ENCODE data around the gene CRYAB.

- PRO-cap, result unidirectional peak, minus-strand start at chr11:111814632
- RAMPAGE, long total RNA, 4 experiments, result no peak in any of the 4 experiments
Observed at GRCh38 chr11:111814333-111815170, 48.4 kb upstream of the PPP2R1B start.

- PRO-cap, result bidirectional peak, plus-strand start at chr11:111911941, minus-strand start at chr11:111911770; bidirectional peak, plus-strand start at chr11:111912158, minus-strand start at chr11:111911967
- RAMPAGE, long total RNA, 4 experiments, result start-site peak on the minus strand in 4 of 4 experiments, at chr11:111911741-111912014 at its widest, 19 to 774 reads per replicate
Observed at GRCh38 chr11:111911298-111912364, at the start of gene CRYAB. Gene CRYAB (minus strand): TSS chr11:111911770.

DNA sequence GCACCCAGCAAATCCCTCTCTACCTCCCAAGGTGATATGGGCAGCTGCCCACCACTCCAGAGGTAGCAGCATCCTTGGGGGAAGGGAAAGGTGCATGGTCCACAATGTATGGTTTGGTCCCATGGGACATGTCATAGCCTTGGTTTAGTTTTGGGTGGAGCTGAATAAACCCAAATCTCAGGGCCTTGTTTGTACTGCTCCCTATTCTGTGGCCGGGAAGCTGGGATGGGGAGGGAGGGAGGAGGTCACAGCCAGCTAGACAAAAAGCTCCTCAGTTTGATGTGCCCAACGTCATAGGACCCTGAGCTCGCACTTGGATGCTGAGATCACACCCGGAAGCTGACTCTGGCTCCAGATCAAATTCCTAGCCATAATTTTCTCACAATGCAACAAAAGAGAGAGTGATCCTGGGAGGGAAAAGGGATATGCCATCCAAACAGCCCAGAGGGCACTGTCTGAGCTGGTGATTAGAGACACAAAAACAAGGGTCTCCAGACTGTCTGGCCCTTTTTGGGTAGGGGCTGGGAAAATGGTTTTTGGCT lies 1.4 kb downstream of the HSPB2 start:
- PRO-cap, result bidirectional peak, plus-strand start at position 400 of the sequence, minus-strand start at position 278 of the sequence
- RAMPAGE, long total RNA, 4 experiments, result no peak in any of the 4 experiments

GRCh38 chr11:111940731-111941185 lies 3.6 kb downstream of the DIXDC1 start:
- PRO-cap, result no peak
- RAMPAGE, long total RNA, 4 experiments, result no peak in any of the 4 experiments

DNA sequence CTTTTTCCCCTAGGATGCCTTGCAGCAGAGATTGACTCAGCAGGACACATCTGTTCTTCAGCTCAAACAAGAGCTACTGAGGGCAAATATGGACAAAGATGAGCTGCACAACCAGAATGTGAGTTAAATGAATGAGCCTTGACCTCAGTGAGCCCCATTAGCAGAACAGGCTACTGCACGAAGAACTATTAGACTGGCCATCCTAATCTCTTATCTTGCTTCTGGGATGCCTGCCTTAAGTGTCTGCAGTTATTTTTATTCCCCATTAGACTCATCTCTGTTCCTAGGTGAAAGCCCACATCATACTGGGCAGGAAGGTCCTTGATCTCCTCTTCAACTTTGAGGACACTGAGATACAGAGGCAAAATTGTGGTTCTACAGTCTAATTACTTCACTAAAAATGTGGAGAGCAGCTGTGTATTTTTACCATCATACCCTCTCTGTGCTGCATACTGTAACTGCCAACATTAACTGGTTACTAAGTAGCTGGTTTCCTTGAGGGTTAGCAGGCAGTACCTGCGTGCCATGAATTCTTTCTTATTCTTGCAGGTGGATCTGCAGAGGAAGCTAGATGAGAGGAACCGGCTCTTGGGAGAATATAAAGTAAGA lies 32.7 kb upstream of the DLAT start:
- PRO-cap, result no peak
- RAMPAGE, long total RNA, 4 experiments, result no peak in any of the 4 experiments

DNA sequence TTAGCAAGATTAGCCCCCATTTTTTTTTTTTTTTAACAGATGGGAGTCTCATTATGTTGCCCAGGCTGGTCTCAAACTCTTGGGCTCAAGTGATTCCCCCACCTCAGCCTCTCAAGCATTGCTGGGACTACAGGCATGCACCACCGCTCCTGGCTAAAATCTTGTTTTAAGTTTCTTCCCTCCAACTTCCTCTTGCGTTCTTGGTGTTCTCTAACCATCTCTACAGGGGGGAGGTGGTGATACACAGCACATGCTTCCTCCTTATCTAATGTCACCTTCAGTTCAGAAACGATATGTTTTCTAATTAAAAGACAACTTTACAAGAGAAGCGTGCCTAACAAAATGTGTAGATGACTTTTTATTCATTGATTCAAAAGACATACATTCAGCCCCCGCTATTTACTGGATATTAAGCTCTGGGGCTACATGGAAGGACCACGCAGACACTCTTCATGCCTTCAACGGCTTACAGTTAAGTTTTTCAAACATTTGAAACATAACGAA lies 1.0 kb upstream of the DLAT start:
- PRO-cap, result no peak
- RAMPAGE, long total RNA, 4 experiments, result no peak in any of the 4 experiments

GRCh38 chr11:112120167-112120715 lies 33.6 kb downstream of the SDHD start:
- PRO-cap, result no peak
- RAMPAGE, long total RNA, 4 experiments, result no peak in any of the 4 experiments

DNA sequence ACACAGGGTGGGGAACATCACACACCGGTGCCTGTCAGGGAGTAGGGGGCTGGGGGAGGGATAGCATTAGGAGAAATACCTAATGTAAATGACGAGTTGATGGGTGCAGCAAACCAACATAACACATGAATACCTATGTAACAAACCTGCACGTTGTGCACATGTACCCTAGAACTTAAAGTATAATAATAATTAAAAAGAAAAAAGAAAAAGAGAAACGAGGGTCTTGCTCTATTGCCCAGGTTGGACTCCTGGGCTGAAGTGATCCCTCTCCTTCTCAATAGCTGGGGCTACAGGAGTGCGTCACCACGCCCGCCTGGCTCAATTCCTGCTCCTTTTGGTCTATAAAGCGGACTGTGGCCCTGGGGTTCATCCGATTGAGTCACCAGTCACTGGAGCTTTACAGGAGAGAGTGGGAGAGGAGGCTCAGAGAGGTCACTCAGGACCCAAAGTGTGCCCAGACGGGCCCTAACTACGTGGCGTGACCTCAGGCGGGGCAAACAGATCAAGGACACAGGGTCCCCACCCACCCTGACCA lies 475 bp upstream of the PTS start:
- PRO-cap, result bidirectional peak, plus-strand start at position 405 of the sequence, minus-strand start at position 379 of the sequence
- RAMPAGE, long total RNA, 4 experiments, result no peak in any of the 4 experiments

DNA sequence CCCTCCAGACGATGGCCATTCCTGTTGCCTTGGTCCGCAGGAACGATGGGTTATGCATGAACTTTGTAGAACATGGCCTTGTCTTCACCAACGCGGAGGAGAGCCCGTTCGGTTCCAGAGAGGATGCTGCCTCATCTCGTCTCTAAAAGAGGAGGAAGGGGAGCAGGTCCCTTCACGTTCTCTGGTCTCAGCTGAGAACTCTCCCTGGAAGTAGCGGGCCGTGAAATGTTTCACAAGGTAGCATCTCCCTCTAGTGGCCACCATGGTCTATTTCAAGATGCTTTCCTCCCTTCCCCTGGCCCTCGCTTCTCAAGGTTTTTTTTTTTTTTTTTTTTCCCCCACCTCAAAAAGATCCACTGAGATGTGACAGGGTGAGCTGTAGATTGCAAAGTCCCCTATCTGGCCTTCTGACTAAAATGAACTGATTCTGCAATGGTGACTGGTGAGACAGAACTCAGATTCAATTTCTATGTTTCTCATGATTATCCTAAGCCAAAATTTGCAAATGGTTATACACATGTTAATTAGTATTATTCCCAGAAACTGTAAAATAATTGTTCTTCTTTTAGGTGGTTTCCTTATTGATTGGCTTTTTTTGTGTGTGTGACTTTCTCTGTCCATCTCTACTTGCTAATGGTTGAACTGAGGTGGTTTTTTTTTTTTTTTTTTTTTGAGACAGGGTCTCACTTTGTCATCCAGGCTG lies 20.0 kb upstream of the PLET1 start:
- PRO-cap, result no peak
- RAMPAGE, long total RNA, 4 experiments, result no peak in any of the 4 experiments

DNA sequence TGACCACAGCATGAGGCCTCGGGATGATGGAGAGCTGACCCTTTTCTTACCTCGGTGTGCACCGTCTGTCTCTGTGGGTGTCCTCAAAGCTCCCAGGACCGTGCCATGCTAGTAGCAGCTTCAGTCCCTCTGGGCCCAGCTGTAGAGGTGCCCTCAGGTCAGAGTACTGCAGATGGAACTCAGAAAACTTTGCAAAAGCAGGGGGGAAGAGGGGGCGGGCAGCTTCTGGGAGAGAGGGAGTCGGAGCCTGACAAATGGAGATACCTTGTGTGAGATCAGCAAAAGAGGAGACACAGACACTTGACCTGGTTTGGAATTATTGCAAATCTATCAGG lies 292.4 kb upstream of the PLET1 start:
- PRO-cap, result no peak
- RAMPAGE, long total RNA, 4 experiments, result no peak in any of the 4 experiments

DNA sequence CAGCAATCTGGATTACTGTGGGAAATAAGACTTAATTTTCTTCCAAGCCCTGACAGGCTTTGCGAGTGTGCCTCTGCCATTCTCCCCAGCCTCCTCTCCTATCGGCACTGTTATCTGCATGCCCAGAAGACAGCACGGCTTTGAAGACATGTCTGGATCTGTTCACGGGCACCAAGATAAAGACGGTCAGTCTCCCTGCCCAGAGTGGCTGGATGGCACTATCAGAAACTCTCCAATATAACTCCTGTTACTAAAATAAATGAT lies 182.7 kb upstream of the NCAM1 start:
- PRO-cap, result no peak
- RAMPAGE, long total RNA, 4 experiments, result no peak in any of the 4 experiments

DNA sequence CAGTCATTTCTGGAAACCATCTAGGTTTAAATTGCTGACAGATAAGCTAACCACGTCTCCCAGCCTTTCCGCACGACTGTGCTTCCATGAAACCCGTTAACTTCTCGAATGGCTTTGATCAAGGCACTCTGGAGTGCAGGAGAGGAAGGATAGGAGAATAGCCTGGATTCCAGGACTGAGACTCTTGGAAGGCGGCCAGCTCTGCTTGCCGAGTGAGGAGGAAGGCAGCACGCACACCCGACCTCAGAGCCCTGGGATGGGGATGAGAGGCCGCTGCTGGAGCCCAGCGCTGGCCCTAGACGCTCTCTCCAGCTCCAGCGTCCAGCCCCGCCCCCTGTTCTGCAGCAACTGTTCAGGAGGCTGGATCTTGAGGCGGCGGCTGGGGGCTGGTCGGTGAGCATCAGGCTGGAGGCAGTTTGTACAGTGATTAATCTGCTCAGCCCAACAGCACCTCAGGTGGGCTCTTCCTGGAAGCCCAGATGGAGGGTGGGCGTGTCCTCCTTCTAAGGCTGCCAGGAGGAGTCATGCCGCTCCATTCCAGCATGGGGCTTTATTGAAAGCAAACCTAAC lies 176.6 kb upstream of the NCAM1 start:
- PRO-cap, result no peak
- RAMPAGE, long total RNA, 4 experiments, result no peak in any of the 4 experiments

DNA sequence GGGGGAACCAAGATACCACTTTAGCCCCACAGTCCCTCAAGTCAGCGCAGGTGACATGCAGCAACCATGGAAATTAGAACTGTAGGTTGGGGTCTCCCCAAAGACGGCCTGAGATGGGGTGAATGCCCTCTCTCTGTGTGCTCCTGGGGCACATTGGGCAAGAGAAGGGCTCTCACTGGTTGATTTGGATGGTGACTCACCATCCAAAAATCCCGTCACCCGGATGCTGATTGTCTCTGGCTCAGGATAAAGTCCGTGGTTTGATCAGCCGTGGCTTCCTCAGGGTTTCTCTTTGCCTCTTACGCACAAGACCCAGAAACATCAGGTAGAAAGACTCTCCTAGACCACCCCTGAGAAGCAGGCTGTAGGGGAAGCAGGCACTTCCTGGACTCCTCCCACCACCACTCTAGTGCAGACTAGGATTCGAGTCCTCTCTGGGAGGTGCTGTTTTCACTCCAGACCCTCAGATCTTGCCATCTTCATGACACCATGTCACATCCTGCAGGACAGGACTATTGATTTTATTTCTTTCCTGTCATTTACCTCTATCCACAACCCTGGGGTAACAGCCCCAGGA lies 176.1 kb upstream of the NCAM1 start:
- PRO-cap, result no peak
- RAMPAGE, long total RNA, 4 experiments, result no peak in any of the 4 experiments

DNA sequence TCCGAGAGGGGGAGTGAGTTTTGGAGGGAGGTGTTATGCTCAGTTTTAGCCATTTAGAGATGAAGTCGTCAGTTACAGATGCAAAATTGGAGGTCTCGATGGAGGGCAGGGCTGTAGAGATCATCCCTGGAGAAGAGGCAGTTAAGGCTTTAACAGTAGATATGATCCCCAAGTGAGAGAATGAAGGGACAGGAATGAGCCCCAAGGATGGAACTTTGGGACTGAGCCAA lies 108.9 kb upstream of the NCAM1 start:
- PRO-cap, result no peak
- RAMPAGE, long total RNA, 4 experiments, result no peak in any of the 4 experiments

DNA sequence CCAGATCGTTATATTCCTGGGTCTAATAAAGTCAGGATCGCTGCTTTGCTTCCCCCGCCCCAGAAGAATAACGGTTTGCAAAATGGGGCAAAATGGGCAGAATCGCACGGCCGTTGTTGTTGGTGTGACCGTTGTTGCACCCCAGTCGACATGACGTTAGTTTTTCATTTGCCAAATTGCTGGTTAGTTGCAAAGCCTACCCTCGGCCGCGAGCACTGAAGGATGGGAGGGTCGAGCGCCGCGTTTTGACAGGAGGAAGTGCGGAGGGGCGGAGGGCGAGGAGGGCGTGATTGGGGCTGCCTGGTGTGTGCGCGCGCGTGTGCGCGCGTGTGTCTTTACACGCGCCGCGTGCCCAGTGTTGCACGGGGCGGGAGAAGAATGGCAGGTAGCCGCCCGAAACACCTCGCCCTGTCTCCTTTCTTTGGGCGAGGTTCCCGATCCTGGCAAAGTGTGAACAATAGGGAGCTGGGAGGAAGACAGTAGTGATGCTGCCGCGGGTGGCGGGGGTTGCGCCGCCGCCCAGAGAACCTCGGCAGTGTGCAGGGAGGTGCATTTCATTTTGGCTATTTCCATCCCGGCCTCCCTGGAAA lies 1.0 kb downstream of the NCAM1 start:
- PRO-cap, result bidirectional peak, plus-strand start at position 278 of the sequence, minus-strand start at position 217 of the sequence
- RAMPAGE, long total RNA, 4 experiments, result no peak in any of the 4 experiments

- PRO-cap, result no peak
- RAMPAGE, long total RNA, 4 experiments, result no peak in any of the 4 experiments
Observed at GRCh38 chr11:113338889-113339582, 24.7 kb downstream of the TTC12 start.

GRCh38 chr11:113505787-113506433 lies 30.7 kb upstream of the DRD2 start:
- PRO-cap, result no peak
- RAMPAGE, long total RNA, 4 experiments, result no peak in any of the 4 experiments

DNA sequence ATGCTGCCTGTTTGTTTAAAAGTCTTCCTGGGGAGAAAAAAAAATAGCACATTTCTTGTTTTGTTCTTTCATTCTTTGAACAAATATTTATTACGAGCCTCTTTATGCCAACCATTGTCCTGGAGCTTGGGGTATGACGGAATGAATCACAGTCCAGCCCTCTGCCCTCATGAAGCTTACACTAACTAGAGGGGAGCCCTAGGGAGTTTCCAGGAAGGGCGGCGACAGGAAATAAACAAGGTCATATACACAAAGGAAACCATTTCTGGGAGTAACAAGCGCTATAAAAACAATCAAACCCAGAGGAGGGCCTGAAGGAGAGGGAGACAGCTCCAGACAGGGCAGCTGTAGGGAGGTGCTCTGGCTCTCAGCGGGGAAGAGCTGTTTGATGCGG lies 15.5 kb upstream of the ZBTB16 start:
- PRO-cap, result bidirectional peak, plus-strand start at position 314 of the sequence, minus-strand start at position 143 of the sequence; unidirectional peak, plus-strand start at position 314 of the sequence
- RAMPAGE, long total RNA, 4 experiments, result no peak in any of the 4 experiments

GRCh38 chr11:114058330-114059234 lies 929 bp upstream of the ZBTB16 start:
- PRO-cap, result no peak
- RAMPAGE, long total RNA, 4 experiments, result no peak in any of the 4 experiments

DNA sequence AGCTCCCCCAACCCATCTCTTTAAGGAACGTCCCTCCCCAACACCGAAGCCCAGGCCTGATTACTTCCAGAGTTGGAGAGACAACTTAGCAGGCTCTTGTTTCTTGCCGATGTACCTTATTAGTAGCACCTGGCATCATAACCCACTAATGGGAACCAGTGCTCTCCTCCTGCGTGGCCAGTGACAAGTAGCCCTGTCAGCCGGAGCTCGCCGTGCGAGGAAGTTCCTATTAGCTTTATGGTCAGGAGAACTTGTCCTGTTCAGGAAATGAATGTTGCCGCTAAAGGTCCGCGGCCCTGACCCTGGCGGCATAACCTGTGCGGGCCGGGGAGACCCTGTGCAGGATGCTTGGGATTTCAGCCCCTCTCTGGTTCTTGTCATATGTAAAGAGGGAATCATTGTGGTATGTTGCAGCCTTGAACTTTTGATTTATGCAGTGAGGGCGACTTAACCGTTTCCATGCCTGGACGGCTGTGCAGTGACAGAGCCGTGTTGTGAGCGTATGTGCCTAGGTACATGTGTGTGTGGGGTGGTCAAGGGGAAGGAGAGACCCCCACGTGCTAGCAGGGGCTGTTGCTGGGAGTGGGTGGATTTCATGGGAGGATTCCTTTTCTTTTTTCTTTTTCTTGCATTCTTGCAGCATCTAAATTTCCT lies 15.1 kb downstream of the ZBTB16 start:
- PRO-cap, result no peak
- RAMPAGE, long total RNA, 4 experiments, result start-site peak on the plus strand in 1 of 4 experiments, centred at position 365 of the sequence, 15 reads per replicate